ENCODE data around the gene KLF7.

DNA sequence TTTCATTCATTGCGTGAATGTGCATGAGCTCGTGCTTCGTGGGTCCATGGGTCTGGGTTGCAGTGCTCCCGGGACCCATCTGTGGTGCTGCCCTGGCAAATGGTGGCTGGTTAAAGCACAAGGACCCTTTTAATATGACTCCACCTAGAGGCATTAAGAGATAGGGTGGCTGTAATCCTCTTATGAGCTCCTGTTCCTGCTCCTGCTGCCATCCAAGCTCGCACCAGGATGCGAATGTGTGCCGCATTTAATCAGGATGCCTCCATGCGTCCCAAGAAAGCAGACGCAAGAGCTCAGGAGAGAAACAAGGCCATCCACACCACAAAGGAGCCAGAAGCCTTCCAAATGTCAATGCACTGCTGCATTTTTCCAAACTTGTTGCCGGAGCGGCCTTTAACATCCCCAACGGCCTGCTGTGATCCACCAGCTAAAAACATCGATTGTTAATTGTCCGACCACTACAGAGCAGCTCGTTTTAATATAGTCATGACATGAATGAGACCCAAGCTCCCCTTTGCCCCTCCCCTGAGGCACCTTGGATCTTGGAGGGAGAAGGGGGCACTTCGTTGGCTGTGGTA lies 39.2 kb downstream of the NRP2 start:
- PRO-cap: no peak
- RAMPAGE, long total RNA, 3 experiments: no peak in any of the 3 experiments

- PRO-cap: no peak
- RAMPAGE, long total RNA, 3 experiments: no peak in any of the 3 experiments
These were observed 52.2 kb downstream of the NRP2 start for GRCh38 chr2:205734454-205735032.

GRCh38 chr2:205757607-205758188 lies 75.4 kb downstream of the NRP2 start:
- PRO-cap: no peak
- RAMPAGE, long total RNA, 3 experiments: no peak in any of the 3 experiments

DNA sequence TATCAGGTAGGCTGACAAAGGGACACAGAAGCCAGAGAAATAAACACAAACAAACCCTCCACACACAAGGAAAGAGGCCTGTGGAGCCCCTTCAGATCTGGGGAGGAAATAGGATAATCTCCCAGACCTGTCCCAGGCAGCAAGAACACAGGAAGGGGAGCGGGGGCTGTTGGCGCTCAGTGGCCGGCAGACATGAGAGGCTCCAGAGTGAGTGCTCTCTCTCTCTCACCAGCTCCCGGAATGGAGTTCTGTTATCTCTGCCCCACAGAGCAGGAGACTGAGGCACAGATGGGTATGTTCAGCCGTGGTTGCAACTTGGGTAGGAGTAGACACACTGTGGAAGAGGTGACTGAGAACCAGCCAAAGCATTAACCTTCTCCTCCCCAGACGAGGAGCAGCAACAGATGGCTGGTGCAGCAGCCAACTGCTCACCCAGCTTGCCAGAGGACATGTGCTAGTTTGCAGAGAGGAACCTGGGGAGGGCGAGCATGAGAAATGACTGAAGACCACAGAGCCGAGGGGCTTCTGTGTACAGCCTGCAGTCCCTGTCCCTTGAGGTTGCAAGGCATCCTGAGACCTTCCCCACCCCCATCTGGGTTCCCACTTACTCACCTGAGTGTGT lies 82.0 kb downstream of the NRP2 start:
- PRO-cap: no peak
- RAMPAGE, long total RNA, 3 experiments: no peak in any of the 3 experiments

- PRO-cap: no peak
- RAMPAGE, long total RNA, 3 experiments: no peak in any of the 3 experiments
These were observed 123.9 kb downstream of the NRP2 start for GRCh38 chr2:205806023-205806731.

DNA sequence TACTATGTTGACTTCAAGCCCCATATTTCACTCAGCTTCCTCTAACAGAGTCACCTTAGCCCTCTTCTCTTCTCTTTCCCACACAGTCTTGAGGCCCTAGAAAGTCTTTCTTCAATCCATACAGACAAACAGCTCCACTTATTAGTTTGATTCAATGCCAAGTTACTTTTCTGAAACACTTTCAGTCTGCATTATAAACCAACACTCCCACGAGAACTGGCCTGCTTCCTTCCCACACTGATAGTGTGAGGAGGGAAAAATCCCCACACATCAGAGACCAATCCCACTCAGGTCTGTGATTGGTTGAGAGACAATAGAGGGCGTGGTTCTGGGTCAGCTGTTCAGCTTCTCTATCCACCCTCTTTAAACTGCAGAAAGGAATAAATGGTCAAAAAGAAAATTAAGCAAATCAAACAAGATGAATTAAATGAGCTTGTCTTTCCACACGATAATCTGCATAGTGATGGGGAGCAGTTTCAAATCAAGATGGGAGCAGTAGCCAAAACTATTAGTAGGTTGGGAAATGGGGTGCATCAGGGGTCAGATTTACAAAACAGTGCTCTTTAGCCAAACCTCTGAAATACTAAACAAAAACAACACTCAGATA lies 152.5 kb downstream of the NRP2 start:
- PRO-cap: no peak
- RAMPAGE, long total RNA, 3 experiments: no peak in any of the 3 experiments

- PRO-cap: no peak
- RAMPAGE, long total RNA, 3 experiments: no peak in any of the 3 experiments
These were observed 96.7 kb downstream of the INO80D start for GRCh38 chr2:205988986-205989908.

GRCh38 chr2:205997155-205998386 lies 88.4 kb downstream of the INO80D start:
- PRO-cap: no peak
- RAMPAGE, long total RNA, 3 experiments: no peak in any of the 3 experiments

DNA sequence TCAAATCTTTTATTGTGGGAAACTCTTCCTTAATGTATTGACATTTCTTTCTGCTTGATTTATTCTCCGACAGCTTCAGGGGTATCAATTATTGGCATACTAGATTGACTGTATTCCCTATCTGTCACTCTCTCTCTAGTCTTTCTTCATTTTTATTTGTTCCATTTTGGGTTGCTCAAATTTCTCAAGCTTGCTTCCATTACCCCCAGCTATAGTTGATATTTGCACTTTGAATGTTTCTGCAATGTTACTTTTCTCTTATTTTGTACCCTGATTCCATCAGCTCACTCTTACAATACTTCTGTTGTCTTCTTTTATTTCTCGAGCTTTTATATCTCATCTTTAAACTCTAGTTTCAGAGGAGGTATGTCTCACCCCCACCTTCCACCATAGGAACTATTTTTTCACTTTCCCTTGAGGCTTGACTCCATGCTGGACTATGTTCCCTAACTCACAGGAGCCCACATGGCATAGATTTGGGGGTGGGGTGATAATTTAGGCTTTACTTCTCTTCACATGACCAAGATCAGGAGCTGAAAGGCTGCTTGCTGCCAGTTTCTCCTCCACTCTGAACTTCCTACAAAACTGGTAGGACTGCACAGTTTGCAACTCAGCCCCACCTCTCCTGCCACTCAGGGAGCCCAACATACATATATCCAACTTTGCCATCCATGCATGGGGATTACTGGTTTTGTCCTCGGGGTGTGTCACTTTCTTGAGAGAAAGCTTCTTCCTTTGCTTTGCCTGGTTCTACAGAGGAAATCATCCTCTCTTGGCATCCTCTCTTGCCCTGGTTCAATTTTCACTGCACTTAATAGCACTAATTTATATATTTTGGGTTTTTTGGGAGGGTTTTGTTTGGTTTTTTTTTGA lies 14.3 kb downstream of the INO80D start:
- PRO-cap: no peak
- RAMPAGE, long total RNA, 3 experiments: no peak in any of the 3 experiments

DNA sequence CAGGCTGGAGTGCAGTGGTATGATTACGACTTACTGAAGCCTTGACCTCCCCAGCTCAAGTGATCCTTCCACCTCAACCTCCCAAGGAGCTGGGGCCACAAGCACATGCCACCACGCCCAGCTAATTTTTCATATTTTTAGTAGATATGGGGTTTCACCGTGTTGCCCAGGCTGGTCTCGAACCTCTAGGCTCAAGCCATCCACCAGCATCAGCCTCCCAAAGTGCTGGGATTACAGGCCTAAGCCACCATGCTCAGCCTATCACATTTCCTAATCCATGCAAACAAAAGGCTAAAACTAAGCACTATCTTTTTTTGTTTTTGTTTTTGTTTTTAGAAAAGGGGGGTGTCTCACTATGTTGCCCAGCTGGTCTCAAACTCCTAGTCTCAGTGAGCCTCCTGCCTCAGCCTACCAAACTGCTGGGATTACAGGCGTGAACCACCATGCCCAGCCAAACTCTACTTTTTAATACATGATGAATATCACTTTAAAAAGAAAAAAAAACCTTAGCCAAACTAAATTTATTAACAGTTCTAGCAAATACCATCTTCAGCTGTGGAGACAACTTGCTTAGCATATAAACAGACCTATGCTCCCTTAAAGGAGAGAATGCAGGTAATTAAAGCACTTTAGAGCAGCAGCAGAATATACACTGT lies 12.3 kb downstream of the INO80D start:
- PRO-cap: no peak
- RAMPAGE, long total RNA, 3 experiments: no peak in any of the 3 experiments

DNA sequence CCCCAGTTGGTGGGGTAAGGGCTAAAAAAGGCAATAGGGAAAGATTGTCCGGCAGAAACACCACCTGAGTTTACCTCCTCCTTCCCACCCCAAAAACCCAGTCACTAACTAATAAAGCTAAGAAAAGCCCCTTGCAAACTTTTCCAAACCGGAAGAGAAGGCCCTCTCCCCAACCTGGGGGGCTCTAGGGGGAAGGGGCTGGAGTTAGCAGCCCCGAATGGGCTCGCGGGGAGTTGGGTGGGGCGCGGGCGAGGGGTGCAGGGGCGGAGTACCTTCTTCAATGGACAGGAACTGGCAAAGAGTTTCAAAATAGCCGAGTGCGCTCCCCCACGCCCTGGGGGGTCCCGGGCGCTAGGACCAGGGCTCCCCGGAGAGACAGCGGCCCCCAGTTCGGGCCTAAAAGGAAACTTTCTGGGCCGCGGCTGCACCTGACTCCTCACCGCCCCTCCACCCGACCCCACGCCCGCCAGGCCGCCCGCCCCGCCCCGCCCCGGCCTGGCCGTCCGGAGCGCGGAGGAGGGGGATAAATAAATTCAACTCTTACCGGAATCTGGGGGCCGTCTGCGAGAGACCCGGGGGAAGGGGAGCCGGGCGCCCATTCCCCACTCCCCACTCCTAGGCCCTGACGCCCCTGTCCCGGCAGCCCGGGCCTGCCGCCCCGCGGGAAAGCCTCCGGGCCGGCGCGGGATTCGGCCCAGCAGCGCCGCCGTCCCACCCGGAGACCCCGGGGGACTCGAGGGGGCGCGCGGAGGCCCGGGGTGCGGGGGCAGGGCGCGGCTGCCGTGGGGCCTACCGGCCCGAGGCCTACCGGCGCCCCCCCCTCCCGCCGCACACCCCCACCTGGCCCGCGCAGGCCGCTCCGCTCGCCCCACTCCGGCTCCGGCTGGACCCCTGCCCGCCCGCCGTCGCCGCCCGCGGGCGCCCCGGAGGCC lies 933 bp downstream of the INO80D start:
- PRO-cap: unidirectional peak, plus-strand start at position 33 of the sequence; unidirectional peak, plus-strand start at position 297 of the sequence; unidirectional peak, minus-strand start at position 461 of the sequence
- RAMPAGE, long total RNA, 3 experiments: no peak in any of the 3 experiments

DNA sequence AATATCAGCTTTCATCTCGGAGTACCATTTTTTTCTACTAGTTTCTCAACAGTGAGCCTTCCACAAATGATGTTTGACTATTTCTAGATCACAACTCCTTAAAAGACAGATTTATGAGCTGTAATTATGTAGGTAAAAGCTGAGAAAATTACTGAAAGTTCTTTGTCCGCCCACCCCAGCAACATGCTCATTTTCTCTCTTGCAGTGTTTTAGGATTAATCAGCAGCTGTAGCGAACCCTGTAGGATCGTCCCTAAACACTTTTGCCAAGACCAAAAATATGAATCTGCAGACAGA lies 361 bp downstream of the CMKLR2 start:
- PRO-cap: no peak
- RAMPAGE, long total RNA, 3 experiments: no peak in any of the 3 experiments

DNA sequence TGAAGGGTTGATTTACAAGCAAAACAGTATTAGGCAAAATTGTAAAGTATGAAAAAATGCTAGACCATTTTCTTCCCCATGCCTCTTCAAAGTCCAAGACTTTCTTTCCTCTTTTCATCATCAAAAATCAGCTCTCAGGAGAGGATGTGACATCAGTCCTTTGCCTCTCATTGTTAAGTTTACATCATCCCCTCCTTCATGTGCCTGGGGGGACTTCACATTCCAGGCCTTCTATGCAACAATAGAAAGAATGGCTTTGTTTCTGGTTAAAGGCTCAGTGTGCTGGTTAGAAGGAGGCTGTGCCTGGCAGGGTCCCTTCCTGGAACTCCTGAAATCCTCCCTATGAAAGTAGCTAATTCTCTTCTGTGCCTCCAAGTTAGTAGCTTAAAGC lies 68.7 kb downstream of the CPO start:
- PRO-cap: no peak
- RAMPAGE, long total RNA, 3 experiments: no peak in any of the 3 experiments

GRCh38 chr2:207091138-207091866 lies 74.4 kb downstream of the KLF7 start:
- PRO-cap: no peak
- RAMPAGE, long total RNA, 3 experiments: no peak in any of the 3 experiments

GRCh38 chr2:207165512-207166270 lies at the start of gene KLF7:
KLF7 (minus strand) TSS chr2:207165948.
- PRO-cap: bidirectional peak, plus-strand start at chr2:207165805, minus-strand start at chr2:207165807; bidirectional peak, plus-strand start at chr2:207166370, minus-strand start at chr2:207166186
- RAMPAGE, long total RNA, 3 experiments: start-site peak on the minus strand in 1 of 3 experiments, at chr2:207165937-207166044 at its widest, 28 reads per replicate

DNA sequence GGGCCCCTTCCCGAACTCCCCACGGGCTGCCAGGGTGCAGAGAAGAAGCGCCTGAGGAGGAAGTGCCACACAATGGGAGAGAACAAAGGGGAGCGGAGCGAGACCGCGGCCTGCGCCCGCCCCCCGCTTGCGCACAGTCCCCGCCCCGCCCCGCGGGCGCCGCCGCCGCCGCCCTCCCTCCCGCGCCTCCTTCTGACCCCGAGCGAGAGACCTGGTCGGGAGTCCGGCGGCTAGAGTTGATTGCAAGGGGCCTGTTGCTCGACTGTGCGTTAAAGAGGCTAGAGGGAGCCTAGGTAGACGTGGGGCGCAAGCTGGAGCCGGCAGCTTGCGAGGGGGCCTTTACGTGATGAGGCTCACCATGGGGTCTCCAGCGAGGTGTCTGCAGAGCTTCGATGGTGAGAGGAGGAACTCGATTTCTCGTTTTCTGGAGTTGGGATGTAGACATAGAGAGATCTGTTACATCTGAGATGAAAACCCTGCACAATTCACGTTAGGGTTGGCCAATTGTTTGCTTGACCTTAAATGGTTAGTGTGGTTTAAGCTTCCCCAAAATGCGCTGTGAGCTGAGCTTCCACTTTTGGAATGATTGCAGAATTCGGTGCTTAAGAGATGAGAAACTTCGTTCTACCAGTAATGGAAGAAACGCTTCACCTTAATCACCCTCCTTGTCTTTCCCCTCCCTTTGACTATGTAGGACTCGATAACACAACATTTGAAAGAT lies 1.2 kb upstream of the KLF7 start:
- PRO-cap: bidirectional peak, plus-strand start at position 205 of the sequence, minus-strand start at position 74 of the sequence
- RAMPAGE, long total RNA, 3 experiments: no peak in any of the 3 experiments

GRCh38 chr2:207229017-207229535 lies 63.3 kb upstream of the KLF7 start:
- PRO-cap: no peak
- RAMPAGE, long total RNA, 3 experiments: no peak in any of the 3 experiments

- PRO-cap: no peak
- RAMPAGE, long total RNA, 3 experiments: no peak in any of the 3 experiments
These were observed 45.2 kb upstream of the CREB1 start for GRCh38 chr2:207484430-207484993.

DNA sequence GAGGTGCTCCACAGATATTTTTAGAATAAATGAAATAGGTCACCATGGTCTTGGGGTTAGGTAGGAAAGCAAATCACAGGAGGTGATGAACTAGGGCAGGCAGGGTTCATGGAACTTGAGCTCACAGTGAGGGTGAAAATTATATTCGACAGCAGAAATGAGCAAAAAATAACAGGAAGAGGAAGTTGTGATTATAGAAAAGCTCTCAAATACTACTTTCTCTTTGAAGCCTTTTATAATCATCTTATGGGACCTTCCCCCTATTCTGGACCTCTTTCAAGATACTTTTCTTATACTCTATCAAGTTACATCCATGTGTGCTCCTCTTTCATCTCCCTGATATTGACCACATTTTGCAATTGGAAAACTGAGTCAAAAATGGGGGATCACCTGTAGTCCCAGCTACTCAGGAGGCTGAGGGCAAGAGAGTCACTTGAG lies 4.4 kb upstream of the CREB1 start:
- PRO-cap: no peak
- RAMPAGE, long total RNA, 3 experiments: no peak in any of the 3 experiments

DNA sequence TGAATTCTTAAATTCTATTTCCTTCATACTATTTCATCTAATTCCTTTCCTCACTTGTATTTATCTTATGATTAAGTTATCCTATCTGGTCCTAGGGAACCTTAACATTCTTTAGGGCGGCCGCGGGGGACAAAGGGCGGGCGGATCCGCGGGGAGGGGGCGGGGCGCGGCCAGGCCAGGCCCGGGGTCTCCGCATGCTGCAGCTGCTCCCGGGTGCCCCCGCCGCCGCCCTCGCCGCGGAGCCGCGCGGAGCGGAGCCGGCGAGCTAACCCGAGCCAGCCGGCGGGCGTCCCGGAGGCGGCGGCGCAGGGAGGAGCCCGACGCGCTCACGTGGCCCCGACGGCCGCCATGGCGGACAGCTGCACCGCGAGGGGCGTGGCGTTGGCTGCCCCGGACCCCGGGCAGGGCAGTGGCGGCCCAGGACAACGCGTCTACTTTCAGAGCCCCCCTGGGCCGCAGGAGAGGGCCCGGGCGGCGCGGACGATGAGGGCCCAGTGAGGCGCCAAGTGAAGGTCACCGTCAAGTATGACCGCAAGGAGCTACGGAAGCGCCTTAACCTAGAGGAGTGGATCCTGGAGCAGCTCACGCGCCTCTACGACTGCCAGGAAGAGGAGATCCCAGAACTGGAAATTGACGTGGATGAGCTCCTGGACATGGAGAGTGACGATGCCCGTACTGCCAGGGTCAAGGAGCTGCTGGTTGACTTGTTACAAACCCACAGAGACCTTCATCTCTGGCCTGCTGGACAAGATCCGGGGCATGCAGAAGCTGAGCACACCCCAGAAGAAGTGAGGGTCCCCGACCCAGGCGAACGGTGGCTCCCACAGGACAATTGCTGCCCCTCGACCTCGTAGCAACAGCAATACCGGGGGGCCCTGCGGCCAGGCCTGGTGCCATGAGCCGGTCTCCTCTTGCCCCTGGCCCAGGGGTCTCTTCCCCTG lies 29.9 kb upstream of the CCNYL1 start:
- PRO-cap: no peak
- RAMPAGE, long total RNA, 3 experiments: no peak in any of the 3 experiments